Ascending aorta (tissue), 1 donor: ENCODE measurements around a stretch of chr2.

DNA sequence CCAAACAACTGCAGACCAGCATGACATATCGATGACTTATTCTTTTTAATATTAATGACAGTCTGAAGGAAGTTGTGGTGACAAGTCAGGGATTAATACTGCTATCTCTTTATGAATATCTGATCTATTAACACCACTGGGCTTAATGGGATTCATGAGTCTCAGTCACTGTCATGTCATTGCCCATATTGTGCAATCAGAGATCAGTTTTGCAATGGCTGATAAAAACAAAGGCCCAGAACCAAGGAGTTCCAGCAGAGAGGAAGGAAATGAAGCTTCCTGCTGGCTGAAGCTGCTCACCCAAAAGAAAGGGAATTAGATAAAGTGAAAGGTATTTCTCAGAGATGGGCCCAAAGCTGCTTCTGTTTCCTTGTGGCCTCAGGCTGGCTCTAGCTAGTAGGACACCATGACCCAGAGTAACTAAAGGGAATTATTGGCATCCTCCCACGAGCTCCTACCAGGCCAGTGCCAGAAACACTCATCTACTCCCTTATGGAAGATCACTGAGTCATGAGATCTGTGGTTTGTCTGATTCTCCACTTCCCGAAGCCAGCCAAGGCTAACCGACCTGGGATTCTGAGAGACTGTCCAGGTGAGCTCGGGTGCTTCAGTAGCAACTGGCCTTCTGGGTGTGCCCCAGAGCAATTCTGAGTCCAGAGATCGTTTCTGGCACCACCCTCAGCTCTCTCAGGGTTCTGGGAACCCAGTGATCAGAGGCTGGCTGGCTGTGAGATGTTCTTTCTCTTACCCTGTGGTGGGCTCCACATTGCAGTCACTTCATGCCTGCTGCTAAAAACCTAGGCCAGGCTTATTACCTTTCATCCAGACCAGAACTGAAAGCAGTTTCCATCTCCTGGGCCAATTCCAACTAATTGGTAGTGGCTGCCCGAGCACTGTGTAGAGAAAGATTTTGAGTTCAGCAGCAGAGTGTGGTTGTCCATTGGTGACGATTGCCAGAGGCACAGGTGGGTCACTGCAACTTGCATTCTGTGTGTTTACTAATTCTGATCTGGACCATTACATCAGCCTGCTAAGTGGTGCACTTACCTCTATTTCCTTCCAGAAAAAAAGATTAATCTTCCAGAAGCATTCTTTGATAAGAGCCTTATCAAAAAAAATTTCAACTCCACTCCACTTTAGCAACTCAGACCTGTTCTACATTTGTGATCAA lies 129.6 kb upstream of the PELI1 start:
- PRO-cap, result no peak

- PRO-cap, result no peak
Measured at GRCh38 chr2:64462048-64462425, 8.1 kb downstream of the LGALSL start.

GRCh38 chr2:64474187-64474476 lies 20.2 kb downstream of the LGALSL start:
- PRO-cap, result no peak

- PRO-cap, result no peak
Measured at GRCh38 chr2:64486063-64486432, 32.1 kb downstream of the LGALSL start.

DNA sequence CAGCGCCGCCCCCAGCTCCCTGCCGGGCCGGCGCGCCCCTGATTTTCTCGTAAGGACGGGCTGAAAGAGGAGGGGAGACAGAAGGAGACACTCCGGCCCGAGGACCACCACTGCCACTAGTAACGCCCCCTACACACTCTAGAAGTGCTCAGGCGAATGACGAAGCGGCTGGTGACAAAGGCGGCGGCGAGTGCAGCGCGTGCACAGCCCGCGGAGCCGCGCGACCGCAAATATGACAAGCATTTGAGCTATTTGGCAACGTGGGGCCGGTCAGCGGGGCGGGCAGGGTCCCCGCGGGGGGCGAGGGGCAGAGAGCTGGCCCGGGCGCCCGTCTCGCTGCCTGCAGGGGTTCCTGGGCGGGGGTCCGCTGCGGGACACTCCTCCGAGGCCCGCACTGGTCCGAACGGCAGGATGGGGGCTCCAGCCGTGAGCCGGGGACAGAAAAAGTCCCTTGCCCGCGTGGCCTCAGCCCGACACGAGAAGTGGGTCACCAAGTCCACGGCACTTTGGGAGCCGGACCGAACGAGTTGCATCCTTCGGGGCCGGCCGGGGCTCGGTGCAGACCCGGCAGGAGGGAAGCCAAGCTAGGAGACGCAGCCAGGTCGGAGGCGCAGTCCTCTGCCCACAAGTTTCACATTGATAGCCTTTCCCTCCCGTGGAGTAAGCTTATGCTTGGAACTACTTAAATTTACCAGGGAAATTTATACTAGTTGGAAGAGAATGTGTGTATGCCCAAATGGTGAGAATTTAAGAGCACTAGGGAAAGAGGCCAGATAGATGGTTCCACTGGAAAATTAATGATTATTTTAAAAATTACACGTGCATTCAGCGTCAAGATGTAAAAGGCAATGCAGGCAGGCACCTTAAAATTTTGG lies 648 bp upstream of the SERTAD2 start:
- PRO-cap, result bidirectional peak, plus-strand start at position 177 of the sequence, minus-strand start at position 146 of the sequence; unidirectional peak, minus-strand start at position 641 of the sequence

- PRO-cap, result no peak
Measured at GRCh38 chr2:64727046-64727803, 73.5 kb upstream of the SERTAD2 start.

DNA sequence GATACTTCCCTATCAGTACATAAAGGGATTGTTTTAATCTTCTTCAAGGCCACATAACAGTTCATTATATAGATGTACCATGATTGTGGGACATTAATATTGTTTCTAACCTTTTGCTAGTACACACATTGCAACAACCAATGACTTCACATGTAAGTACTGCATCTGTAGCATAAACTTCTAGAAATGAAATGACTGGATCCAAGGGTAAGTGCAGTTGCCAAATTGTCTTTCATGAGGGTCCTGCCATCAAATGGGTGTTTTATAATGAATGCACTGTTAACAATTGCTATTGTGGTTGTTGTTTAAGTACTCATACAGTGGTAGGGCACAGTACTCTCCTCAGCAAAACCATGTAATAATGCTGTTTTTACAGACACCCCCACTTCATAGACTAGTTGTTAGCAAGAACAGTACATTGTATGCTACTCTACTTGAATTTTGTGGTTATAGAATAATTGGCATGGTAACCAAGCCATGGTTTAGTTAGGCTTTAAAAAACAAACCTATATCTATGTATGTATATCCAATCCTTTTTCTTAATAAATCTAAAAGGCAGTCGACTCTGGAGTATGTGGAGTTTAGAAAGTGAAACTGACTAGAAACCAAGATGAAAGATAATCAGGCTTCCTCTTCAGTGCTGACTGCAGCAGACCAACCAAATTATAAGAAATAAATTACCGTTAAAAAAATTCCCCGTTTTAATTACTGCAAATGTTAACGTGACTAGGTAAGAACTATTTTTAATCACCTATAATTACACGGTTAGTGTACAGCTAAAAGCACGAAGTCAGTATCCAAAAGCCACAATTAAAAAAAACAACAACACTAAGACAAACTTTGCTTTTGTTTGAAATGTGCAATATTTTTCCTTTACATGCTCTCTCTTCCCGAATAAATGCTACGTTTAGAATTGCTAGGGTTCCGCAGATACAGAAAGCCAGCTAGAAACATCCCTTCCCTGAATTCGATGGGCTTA lies 113.2 kb upstream of the SERTAD2 start:
- PRO-cap, result no peak

GRCh38 chr2:64862602-64863049 lies 126.6 kb upstream of the SLC1A4 start:
- PRO-cap, result no peak

DNA sequence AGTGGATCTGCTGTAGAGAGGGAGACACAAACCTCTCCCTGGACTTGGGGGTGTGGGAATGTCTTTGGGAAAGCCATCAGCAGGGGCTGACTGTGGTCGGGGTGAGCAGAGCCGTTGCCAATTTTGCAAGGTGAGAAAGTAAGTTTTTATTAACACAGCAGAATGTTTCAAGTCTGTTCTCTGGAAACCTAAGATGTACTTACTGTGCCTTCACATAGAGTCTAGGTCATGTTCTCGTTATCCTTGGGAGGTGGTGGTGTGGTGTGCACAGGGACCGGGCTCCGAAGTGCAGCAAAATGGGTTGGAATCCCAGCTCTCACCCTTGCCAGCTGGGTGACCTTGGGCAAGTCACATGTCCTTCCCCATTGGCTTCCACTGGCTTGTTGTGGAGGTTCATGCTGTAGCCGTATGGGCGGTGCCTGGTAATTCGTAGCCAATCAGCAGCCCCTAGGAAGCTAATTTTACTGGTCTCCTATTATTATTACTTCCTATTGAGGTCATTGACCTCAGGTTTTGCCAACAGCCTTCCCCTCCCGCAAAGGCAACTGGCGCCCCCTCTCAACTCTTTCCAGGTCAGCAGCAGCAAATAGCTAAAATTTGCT lies 66.8 kb upstream of the SLC1A4 start:
- PRO-cap, result no peak

DNA sequence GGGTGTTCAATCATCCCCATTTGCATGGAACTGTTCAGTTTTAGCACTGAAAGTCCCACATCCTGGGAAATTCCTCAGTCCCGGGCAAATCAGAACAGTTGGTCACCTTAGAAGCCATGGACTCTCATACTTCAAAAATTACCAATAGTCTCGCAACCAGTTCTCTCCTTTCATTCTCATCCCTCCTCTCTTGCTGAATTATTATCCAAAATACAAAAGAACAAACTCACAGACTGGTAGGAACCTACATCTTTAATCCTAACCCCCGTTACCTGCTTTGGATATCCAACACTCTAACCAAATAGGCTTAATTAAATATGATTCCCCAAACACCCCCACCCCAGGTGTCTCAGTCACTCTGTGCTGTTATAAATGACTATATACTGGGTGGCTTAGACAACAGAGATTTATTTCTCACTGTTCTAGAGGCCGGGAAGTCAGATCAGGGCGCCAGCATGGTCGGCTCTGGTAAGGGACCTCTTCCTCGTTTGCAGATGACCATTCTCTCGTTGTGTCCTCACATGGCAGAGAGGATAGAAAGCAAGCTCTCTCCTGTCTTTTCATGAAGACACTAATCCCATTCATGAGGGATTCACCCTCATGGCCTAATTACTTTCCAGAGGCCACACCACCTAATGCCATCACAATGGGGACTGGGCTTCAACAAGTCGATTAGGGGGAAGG lies 57.7 kb upstream of the SLC1A4 start:
- PRO-cap, result no peak

GRCh38 chr2:65027697-65028179 lies 28.5 kb upstream of the CEP68 start:
- PRO-cap, result no peak

- PRO-cap, result no peak
Measured at GRCh38 chr2:65090357-65090836, 34.2 kb downstream of the CEP68 start.

DNA sequence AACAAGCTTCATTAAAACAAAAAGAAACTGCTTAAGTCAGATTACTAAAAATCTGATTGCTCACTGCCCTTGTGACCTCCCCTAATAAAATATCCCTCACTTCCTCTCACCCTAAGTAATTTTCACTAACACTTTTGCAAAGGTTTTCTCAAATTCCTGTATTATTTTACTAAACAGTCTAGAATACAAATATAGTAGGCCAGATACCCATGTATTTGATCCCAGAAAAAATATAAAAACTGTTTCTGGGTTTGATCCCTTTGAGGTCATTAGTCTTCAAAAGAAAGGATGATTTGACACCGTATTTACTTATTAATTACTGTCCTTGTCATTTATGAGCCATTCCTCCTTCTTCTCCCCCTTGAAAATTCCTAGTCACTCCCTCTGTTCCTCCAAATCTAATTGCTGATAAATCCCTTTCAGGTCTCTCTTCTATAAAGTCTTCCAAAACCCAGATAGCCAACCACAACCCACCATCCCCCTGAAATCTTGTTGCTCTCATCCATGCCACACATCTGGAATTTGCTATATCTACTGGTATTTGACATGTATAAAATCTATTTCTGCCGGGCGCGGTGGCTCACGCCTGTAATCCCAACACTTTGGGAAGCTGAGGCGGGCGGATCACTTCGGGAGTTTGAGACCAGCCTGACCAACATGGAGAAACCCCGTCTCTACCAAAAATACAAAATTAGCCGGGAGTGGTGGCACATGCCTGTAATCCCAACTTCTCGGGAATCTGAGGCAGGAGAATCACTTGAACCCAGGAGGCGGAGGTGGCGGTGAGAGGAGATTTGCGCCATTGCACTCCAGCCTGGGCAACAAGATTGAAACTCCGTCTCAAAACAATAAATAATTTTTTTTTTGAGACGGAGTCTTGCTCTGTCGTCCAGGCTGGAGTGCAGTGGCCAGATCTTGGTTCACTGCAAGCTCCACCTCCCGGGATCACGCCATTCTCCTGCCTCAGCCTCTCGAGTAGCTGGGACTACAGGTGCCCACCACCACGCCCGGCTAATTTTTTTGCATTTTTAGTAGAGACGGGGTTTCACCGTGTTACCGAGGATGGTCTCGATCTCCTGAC lies 2.7 kb downstream of the RAB1A start:
- PRO-cap, result no peak

DNA sequence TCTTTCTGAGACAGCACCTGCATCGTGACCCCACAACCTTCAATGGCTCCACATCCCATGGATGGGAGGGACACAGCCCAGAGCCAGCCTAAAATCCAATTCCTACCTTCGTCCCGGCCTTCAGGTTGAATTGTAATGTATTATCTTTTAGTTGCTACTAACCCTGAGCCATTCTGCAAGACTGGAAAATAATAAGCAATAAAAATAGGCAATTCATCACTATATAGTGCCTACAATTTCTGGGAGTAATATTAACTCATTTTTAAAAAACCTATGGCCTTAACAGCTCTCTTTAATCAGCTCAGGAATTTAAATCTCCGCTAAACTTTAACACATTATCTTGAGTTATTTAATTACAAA lies 1.1 kb upstream of the RAB1A start:
- PRO-cap, result no peak

- PRO-cap, result bidirectional peak, plus-strand start at chr2:65227833, minus-strand start at chr2:65227559
Measured at GRCh38 chr2:65227279-65227714, 334 bp upstream of the ACTR2 start.

- PRO-cap, result no peak
Measured at GRCh38 chr2:65276201-65276615, 48.6 kb downstream of the ACTR2 start.

- PRO-cap, result no peak
Measured at GRCh38 chr2:65373107-65373756, 59.2 kb downstream of the SPRED2 start.

GRCh38 chr2:65374523-65374912 lies 57.9 kb downstream of the SPRED2 start:
- PRO-cap, result no peak

- PRO-cap, result no peak
Measured at GRCh38 chr2:65431690-65431912, 798 bp downstream of the SPRED2 start.

DNA sequence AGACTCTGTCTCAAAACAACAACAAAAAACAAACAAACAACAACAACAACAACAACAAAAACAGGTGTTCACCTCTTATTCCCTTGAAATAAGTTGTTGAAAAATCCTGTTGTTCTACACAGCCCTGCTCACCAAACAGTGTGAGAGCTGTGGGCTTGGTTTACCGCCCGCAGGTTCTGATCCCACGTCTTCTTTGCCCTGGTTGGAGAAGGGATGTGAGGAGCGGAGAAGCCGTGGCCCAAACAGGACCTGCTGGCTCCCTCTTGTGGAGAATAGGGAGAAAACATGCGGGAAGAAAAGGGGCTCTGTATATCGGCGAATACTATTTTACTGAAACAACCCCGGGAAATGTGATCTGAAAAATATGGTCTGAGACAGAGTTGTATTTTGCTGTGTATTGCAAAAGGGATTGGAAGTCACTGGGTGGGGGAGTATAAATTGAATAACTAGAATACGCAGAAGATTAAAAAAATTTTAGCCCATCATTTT lies 120.8 kb upstream of the SPRED2 start:
- PRO-cap, result no peak